Parietal lobe (tissue), 2 donors: ENCODE measurements around the gene CLDN16.

GRCh38 chr3:188946196-188946803, 225.5 kb upstream of the TPRG1 start:
- RAMPAGE, long total RNA = no peak

DNA sequence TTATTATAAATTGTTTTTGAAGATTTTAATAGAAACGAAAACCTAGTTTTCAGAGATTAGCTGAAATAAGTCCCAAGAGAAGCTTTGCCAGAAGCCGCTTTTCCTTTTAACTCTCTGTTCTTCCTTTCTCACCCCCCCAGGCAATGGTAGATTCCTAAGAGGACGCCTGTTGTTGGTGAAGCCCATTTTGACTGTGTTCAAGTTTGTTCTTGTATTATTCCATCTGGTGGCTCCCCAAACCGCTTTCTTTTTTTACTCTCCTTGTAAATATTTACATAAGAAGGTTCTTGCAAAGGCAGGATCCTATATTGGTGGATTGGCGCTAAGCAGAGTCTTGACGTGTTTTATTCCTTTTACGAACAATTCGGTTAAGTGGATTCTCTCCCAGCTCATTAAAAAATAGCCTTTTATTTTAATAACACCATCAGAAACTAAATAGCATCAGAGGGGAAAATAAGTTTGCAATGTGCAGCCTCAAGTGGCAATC, 195.8 kb upstream of the TPRG1 start:
- RAMPAGE, long total RNA = no peak

GRCh38 chr3:188979405-188979764, 192.4 kb upstream of the TPRG1 start:
- RAMPAGE, long total RNA = no peak

DNA sequence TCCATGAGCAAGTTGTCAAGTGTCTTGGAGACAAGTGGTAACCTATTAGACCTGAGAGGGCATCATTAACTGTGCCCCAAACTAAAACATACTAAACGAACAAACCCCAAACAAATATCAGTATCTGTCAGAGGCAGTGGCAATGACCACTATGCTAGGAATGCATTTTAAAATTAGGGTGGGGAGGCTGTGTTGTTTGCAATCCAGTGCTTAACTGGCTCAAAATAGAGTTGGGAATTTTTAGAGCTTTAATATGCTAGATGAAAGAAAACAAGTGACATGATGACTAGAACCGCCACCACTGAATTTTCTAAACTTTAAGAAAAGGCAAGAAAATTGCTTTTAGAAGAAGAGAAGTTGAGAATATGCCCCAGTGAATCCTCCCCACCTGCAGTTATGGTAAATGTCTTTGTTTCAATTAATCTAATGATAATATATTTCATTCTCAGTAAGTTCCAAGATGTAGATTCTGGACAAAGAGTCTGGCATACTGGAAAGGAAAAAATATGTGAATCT, 51.7 kb upstream of the TPRG1 start:
- RAMPAGE, long total RNA = no peak

- RAMPAGE, long total RNA = no peak
Measured at GRCh38 chr3:189227022-189227834, 55.5 kb downstream of the TPRG1 start.

- RAMPAGE, long total RNA = no peak
Measured at GRCh38 chr3:189309434-189310258, 137.9 kb downstream of the TPRG1 start.

GRCh38 chr3:189632284-189632743, 1.1 kb downstream of the TP63 start:
- RAMPAGE, long total RNA = no peak

GRCh38 chr3:190312584-190313211, 9.5 kb downstream of the CLDN1 start:
- RAMPAGE, long total RNA = no peak

GRCh38 chr3:190320916-190321522, 1.2 kb downstream of the CLDN1 start:
- RAMPAGE, long total RNA = no peak

GRCh38 chr3:190325903-190326552, 3.8 kb upstream of the CLDN1 start:
- RAMPAGE, long total RNA = no peak

DNA sequence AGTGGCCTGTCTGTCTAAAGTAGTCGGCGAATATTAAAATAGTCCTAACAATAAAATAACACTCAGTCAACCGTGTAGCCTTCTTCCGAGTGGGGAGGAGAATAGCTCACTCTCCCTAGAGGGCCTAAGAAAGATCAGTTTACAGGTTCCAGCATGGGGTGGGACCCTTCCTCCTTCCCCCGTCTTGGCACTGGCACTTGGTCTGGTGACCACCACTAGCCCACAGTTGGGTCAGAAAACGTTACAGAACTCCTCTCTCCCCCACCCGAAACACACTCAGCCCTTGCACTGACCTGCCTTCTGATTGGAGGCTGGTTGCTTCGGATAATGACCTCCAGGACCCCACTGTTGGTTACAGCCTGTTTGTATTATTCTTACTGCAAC, at the start of gene CLDN16:
TSS of gene CLDN16 (plus strand) at position 371 of the 384 bp plus-strand sequence.
- RAMPAGE, long total RNA = no peak

DNA sequence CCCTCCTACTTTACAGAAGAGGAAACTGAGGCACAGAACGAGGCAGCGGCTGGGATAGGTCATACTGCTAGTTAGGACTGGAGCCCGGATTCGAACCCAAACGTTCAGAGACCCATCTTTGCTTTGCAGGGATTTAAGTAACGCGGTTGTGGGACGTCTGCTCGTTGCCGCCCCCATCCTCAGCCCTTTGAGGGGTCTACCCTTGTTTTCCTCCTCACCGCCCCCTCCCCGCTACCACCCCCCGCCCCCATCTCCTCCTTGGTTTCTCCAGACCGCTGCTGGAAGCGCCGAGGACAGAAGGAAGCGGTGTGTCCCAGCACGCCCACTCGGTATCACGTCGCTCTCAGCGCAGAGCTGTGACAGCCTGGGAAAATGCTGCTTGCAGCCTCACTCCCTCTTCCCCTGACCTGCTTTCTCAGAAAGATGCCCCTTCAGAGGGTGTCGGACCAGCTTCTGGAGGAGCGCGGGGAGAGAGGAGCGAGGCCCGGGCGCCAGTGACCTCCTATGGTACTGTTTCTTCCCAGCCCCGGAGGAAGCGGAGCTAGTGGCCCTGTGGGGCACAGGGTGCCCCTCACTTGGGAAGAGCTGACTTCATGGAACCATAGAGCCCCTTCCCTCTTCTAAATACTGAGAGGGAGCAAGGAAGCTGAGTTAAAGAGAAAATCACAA, 556 bp downstream of the IL1RAP start:
- RAMPAGE, long total RNA = no peak

GRCh38 chr3:190517203-190518152, 3.6 kb downstream of the IL1RAP start:
- RAMPAGE, long total RNA = no peak

DNA sequence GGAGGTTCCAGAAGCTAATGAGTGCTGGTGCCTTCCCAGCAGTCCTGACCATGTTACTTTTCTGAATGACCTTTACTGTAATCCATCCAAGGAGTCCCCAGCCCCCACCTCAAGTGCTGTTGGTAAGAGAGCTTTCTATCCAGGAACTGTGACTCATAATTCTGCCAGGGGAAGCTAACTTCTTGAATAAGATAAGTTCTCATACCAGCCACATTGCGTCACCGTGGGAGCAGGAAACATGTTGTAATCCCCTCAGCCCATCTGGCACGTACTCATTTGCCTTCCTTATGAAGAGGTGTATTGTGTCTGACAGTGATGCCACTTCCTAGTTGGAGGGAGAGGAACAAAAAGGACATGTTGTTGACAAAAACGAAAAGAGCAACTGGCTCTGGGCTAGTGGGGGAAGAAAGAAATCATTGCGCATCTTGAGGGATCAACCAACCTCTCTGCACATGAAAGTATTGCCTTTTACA, 52.5 kb downstream of the IL1RAP start:
- RAMPAGE, long total RNA = no peak

DNA sequence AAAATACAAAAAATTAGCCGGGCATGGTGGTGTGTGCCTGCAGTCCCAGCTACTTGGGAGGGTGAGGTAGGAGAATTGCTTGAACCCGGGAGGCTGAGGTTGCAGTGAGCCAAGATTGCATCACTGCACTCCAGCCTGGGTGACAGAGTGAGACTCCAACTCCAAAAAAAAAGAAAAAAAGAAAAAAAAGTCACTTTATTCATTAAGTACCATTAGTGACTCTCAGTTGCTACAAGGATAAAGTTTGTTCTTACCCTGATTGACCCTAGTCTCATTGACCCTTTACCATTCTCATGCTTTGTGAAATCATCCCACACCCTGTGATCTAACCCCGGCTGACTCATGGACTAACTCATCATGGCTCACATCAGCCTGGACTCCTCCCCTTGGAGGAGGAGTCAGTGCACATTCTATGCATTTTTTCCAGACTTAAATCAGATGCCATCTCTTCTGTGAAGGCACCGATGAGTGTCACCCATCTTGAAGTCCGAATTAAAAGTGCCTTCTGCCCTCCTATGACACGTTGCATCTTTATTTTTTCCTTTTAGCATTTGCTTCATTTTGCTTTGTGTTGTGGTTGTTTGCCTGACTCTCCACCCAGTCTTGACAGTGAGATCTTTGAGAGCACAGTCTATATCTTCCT, 71.9 kb downstream of the IL1RAP start:
- RAMPAGE, long total RNA = no peak

DNA sequence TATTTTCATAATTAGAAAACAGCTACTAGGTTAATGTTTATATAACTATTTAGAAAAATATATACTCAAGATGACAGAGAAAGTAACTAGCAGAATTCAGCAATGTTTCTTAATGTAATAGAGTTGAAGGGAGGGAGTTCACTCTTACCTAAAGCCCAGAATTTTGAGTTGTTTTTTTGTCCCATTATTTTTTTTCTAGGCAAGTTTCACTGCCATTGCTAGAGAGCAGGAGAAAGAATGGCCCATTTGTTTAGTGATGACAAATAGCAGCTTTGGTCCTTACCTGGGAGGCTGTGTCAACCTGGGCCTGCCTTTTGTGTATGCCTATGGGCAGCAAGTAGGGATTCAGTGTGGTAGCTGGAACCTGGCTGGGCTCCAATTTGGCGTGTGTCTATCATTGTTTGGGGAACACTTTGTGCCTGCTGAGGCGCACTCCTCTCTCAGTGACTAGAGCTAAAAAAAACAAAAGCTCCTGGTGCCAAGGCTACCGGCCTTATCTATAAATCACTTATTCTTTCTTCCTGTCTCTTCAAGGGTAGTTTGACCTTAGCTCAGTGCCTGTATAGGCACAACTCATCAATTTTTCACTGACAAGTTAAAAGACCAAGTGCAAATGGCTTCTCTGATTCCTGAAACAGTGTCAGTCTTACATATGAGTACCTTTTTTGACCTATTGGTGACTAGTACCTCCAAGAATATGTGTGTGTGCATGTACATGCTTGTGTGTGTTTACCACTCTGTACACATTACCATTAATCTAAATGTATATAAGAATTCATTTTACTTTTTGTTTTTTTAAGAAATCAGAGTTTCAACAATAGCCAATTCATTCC, 54.8 kb downstream of the GMNC start:
- RAMPAGE, long total RNA = no peak

DNA sequence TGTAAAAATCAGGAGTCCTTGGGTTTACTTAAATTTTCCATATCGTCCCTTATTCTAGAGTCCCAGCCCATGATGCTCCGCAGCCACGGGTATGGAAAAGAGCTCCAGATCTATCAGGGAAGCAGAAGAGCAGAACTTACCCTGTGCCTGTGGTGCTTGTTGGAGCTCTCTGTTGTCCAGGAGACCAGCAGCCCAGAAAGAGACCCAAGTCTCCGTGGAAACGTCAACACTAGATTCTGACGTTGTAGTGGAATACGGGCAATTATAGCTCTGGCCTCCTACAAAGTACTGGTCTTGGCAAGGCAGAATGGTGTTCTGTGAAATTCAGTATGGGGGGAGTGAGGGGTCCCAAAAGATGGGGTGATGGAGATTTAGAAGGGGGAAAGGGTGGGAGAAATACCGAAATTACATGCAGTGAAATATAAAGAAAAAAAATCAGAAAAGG, 1.9 kb downstream of the GMNC start:
- RAMPAGE, long total RNA = no peak

- RAMPAGE, long total RNA = no peak
Measured at GRCh38 chr3:191252479-191252707, 53.4 kb downstream of the OSTN start.

- RAMPAGE, long total RNA = no peak
Measured at GRCh38 chr3:191253000-191253525, 54.0 kb downstream of the OSTN start.

DNA sequence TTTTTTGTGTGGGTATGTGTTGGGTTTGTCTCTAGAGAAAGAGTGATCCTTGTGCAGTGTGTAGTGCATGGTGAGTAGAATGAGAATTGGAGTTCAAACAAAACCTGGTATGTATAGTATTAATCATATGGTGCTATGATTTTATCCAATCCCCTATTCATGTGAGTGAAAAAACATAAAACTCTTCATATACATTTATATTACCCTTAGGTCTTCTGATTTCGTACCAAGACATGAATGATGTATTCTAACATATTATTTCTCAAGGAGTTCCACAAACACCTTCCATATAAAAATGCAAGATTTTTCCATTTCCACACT, 766 bp upstream of the UTS2B start:
- RAMPAGE, long total RNA = no peak